MCF 10A (cell line): ENCODE results near the gene DSCAML1.

DNA sequence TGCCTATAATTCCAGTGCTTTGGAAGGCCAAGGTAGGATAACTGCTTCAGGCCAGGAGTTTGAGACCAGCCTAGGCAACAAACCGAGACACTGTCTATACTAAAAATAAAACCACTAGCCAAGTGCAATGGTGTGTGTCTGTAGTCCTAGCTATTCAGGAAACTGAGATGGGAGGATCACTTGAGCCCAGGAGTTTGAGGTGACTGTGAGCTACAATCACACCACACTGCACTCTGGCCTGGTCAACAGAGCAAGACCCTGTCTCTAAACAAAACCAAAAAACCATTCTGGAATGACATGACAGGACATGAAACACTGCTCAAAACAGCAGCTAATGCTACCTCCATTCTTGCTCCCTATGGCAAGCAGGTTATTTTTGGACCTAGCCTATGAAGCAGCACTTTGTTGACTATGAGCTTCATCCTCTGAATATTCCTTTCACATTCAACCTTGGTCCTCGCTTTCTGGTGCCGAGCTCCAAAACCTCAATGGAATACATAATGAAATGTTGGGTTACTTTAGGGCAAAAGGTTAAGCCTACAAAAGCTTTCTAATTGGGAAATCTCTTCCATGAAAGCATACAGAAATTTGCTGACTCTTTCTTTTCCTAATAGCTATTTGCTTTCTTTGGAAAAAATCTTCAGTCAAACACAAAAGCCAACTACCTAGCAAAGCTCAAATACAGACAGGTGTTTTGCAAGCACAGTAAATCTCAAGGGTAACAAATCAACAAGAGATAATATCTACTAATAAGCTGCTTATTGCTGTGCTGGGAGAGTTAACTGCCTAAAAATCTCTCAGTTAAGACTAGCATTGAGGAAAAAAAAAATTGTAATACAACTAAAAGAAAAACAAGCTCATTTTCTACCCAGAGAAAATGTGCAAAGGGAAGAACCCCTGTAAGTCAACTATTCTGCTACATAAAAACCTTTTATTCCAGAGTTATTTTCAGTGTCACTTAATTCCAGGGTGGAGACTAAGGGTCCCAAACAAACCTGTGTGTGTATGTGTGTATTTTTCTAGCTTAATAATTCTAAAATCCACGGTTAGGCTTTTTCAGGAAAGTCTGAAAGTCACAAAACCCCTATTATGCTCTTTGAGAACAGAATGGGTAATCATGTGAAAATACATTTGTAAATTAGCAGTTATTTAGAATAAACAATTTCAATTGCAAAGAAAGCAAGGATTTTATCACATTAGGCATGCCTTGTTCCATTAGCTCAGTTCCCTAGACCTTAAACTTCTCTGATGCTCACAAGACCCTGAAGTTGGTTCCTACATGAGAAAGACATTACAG lies 20.9 kb downstream of the SIK3 start:
- PRO-cap, result no peak
- RRBS, result no CpG with 5 or more reads among the region's 4 CpGs

GRCh38 chr11:117096346-117097064 lies 1.7 kb downstream of the SIK3 start:
- PRO-cap, result no peak
- RRBS, result no CpG with 5 or more reads among the region's 6 CpGs

- PRO-cap, result no peak
- RRBS, result no CpG with 5 or more reads among the region's 4 CpGs
Measured at GRCh38 chr11:117137459-117137820, 6.6 kb upstream of the PAFAH1B2 start.

DNA sequence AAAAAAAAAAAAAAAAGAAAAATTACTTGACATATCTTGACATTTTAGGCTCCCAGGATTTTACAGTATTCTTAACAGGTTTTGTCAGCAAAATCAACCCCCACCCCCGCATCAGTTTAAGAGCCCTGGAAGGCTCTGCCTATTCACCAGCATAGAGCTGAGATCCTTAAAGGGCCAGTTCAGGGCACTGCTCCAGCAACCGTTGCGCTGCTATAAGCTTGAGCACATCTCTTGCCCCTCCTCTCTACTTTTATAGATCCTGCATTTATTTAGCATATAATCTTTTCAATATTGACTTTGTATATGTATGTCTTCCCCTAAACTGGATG lies 690 bp upstream of the PAFAH1B2 start:
- PRO-cap, result bidirectional peak, plus-strand start at position 146 of the sequence, minus-strand start outside the sequence
- RRBS, result no CpG with 5 or more reads among the region's 3 CpGs

DNA sequence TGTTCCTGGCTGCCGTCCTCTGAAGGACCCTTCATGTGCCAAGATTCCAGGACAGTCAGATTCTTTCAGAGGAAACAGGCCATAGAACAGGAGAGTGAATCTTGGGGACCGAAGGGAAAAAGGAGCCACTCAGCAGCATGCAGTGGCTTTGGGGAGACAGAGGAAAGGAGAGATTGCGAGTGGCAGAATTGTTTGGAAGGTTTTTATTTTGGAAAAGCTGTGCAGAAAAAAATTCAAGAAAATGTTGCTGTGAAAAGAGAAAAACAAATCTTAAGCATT lies 5.7 kb downstream of the TAGLN start:
- PRO-cap, result no peak
- RRBS, result no CpG with 5 or more reads among the region's 3 CpGs

DNA sequence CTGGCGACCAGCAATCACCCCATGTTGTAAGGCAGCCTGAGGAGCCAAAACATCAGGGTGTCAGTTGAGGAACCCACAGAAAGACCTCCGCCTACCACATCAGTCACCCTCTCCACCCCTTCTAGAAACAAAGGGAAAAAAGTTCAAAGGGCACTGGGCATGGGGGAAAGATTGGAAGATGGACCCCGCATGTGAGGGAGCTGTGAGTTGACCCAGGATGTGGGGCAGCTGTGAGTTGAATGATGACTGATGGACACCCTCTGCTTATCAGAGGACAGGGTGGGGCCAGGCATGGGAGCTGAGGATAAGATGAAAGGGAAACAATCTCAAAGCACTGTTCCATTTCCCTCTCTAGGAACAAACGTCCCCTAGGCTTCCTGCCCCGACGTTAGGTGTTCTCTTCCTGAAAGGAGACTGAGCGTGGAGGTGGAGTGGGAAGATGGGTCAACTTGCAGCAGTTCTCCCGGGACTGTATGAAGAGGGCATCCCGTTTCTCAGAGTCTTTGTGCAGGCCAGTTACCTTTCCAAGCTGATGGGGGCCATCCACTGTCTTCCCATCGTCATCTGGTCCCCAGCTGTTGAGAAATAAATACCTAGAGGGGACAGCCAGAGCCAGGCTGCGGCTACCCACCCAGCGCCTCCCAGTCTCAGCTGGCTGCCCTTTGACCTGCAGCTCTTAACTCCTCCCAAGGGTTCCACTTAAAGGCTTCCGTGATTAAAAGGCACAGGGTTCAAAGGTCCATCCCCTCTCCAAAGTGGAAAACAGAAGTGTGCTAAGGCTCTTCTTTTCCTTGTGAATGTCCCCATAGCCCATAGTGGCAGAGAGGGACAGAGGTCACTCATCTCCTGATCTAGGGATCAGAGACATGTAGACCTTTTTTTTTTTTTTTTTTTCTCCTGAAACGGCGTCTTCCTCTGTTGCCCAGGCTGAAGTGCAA lies 7.4 kb downstream of the PCSK7 start:
- PRO-cap, result no peak
- RRBS, result no CpG with 5 or more reads among the region's 15 CpGs

GRCh38 chr11:117287733-117288339 lies 28.2 kb downstream of the BACE1 start:
- PRO-cap, result no peak
- RRBS, result no CpG with 5 or more reads among the region's 4 CpGs

- PRO-cap, result no peak
- RRBS, result no CpG with 5 or more reads among the region's 21 CpGs
Measured at GRCh38 chr11:117300107-117300638, 15.9 kb downstream of the BACE1 start.

GRCh38 chr11:117658681-117659224 lies 138.3 kb downstream of the DSCAML1 start:
- PRO-cap, result no peak
- RRBS, result no CpG with 5 or more reads among the region's 4 CpGs

DNA sequence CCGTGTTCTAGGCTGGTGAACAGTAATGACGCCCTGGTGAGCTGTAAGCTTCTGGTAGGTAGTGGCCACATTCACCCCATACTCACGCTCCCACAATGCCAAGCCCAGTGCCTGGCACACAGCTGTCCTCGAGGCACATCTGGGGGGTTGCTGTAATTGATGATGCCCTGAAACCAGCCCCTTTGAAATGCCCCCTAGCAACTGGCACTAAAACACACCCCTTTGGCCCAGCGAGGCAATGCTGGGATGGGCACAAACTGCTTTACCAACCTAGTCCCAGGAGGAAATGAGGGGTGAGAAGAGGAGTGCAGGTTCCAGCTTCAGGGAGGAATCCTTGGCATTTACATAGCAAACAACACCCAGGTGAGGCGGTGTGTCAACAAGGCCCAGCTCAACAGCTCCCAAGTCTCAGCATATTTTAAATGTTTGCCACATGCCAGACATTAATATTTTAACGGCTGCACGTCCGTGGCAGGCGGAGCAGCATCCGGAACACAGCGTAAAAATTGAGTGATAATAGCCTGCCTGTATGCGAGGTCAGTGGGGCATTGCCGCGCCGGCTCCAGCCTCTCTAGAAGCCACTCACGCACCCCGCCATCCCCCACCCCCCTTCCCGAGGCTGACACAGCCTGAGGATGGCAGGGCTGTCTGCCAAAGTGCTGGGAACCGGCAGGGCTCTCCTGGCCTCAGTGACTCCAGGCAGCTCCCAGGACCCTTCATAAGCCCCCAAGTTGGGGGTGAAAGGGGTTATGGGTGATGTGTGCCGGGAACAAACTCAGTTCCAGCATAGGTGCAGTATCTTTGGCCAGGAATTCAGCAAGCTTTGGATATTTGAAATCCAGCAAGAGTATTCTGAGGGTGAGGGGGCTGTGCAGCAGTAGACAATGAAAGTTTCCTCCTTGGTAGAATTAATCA lies 79.1 kb downstream of the DSCAML1 start:
- PRO-cap, result no peak
- RRBS, result 25% methylated on average over 8 of the region's 21 CpGs

DNA sequence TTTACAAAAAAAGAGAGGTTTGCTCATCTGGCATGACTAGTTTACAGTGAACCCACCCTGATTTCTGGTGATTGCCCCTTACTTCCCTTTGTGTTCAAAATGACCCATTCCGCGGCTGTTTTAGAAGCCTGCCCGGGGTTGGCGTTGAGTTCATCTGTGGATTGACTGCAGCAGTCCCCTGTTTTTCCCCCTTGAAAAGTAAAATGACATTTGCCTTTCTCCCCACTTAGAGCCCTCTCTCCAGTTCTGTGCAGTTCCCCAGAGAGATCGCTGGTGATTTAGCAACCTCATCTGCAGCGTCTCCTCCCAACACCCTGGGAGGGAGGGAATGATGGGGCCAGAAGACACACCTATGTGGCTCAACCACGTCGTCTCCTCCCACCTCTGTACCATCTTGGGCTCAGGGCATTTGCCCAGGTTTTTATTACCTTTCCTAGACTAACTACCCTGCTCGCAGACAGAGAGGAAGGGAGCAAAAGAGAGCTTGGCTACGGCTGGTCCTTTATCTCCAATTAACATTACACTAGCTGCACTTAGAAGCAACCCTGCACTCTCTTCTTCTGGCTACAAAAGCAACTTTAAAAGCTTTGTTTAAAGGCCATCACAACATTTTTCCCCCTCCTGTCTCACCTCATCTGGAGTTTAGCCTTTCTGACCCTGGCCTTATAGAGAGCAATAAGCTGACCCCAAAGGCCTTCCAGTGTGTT lies 73.4 kb downstream of the DSCAML1 start:
- PRO-cap, result no peak
- RRBS, result no CpG with 5 or more reads among the region's 10 CpGs

GRCh38 chr11:117796591-117797531 lies at the start of gene DSCAML1:
DSCAML1 (minus strand) TSS chr11:117797216.
- PRO-cap, result no peak
- RRBS, result 43% methylated on average over 18 of the region's 87 CpGs

DNA sequence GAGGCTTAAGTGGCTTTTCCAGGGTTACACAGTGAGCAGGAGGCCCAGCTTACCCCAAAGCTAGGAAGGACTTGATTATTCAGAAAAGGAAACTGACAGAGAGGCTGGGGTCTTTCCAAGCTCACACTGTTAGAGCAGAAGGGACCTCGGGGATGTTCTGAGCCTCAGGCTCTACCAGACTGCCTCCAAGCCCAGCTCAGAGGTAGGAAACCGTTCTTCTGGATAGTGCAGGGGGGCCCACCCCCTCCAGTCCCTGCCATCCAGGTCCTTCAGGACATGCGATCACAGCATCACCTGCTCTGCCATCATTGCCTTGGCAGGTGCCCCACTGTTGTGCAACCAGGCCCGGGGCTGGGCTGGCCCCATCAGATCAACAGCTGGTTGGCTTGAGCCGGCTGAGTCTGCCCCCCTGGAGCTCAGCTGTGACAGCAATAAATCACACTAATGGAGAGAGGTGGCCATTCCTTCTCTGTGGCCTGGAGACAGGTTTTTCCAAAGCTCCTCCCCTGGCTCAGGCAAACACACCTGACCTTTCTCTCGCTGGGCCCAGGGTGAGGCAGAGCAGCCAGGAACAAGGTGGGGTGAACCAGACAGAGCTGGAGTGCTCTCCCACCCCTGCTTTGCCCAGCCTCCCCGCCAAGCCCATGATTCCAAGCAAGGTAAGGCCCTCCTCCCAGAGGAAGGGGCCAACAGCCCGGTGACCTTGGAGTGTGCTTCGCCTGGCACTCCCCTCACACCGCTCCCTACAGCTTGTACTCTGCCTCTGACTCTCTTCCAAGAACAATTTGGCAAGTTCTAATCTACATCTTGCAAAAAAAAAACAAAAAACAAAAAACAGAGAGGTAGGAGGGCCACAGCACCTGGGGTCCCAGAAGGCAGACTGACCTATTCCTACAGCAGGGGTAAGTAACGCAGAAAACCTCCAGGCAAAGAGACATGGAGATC lies 8.9 kb upstream of the FXYD2 start:
- PRO-cap, result no peak
- RRBS, result under 1% methylated on average over 2 of the region's 11 CpGs

DNA sequence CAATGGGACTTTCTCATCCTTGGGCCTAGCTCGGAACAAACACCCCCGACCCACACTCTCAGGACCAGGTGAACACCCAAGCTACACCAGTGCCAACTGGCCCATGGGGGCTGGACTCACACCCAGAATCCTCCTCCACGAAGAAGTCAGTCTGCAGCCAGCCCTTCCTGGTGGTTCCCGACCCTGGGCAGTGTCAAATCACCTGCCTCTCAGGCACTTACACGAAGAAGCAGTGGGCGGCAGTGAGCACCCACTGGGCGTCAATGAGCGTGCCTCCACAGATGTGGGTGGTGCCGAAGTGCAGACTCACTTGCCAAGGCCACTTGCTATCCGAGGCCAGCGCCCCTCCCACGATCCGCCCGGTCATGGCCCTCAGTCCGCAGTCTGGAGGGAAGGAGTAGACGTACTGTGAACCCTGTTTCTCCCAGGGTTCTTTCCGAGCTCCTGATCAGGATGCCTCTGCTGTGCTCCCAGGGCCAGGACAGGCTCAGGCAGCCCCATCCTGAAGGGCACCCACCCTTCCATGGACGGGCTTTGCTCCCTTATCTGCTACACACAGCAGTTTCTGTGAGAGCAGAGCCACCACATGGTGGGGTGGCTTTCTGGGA lies 19.5 kb downstream of the TMPRSS13 start:
- PRO-cap, result no peak
- RRBS, result no CpG with 5 or more reads among the region's 18 CpGs

GRCh38 chr11:118146739-118147368 lies 5.8 kb downstream of the SCN4B start:
- PRO-cap, result no peak
- RRBS, result no CpG with 5 or more reads among the region's 10 CpGs

DNA sequence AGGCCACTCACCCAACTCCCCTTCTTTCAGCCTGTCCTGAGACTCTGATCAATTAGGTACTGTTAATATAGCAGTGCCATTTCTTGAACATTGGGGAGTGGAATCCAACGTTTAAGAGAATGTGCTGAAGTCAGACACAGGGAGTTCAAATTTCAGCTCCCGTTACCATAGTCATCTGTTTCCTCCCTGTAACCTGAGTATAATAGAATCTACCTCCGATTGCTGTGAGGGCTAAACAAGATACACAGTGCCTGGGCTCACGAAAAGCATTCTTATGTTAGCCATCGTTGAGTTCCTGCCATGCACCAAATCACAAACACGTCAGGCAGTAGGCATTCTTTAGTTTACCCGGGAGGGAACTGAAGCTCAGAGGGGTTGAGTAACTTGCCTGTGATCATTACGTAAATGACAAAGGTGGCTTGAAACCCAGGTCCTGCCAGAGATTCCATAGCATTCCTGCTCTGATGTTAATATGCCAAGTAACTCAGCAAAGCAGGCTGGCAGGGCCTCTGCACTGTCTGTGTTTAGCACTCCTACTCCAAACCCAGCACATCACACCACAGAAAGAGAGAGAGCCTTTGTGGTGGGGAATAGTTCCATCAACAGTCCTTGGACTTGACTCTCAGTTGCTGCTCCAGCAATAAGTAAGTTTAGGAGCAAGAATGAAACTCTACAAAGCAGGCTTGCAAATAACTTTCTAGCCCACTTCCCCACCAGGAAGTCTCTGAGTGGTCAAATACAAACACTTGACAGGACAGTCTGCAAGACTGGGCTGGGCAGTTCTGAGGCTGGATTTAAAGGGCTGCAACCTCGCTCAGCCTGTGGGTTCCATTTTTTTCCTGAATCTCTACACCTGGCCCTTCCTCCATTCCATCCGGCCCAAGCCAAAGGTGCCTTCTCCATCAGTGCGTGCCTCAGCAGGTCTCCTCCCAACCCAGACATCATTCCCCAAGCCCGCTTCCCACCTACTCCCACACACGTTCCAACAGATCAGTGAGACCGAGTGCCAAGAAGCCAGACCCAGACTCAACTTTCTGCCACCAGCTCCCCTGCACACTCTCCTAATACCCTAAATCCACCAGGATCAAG lies 1.2 kb downstream of the SCN2B start:
- PRO-cap, result no peak
- RRBS, result no CpG with 5 or more reads among the region's 14 CpGs

DNA sequence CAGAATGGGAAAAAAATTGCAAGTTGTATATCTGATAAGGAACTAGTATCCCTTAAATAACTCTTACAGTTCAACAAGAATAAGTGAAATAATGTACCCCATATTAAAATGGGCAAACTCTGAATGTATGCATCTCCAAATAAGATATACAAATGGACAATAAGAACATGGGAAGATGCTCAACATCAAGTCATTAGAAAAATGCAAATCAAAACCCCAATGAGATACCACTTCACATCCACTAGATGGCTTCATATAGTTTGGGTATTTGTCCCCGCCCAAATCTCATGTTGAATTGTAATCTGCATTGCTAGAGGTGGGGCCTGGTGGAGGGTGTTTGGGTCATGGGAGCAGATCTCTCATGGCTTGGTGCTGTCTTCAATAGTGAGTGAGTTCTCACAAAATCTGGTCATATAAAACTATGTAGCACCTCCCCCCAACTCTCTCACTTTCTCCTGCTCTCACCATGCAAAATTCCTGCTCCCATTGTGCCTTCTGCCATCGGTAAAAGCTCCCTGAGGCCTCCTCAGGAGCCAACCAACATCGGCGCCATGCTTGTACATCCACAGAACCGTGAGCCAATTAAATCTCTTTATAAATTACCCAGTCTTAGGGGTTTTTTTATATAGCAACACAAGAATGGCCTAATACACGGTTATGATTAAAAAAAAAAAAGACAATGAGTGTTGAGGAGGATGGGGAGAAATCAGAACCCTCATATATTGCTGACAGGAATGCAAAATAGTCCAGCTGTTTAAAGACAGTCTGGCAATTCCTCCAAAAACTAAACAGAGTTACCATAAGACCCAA lies 5.5 kb downstream of the MPZL2 start:
- PRO-cap, result no peak
- RRBS, result no CpG with 5 or more reads among the region's 6 CpGs

GRCh38 chr11:118263075-118263561 lies 979 bp downstream of the MPZL2 start:
- PRO-cap, result bidirectional peak, plus-strand start at chr11:118263323, minus-strand start at chr11:118263299
- RRBS, result no CpG with 5 or more reads among the region's 4 CpGs

- PRO-cap, result no peak
- RRBS, result no CpG with 5 or more reads among the region's 8 CpGs
Measured at GRCh38 chr11:118264798-118265285, 745 bp upstream of the MPZL2 start.

GRCh38 chr11:118315221-118316061 lies 10.9 kb downstream of the CD3E start:
- PRO-cap, result no peak
- RRBS, result no CpG with 5 or more reads among the region's 20 CpGs